ENCODE results near the genes CGAS, COX7A2 and IMPG1.

DNA sequence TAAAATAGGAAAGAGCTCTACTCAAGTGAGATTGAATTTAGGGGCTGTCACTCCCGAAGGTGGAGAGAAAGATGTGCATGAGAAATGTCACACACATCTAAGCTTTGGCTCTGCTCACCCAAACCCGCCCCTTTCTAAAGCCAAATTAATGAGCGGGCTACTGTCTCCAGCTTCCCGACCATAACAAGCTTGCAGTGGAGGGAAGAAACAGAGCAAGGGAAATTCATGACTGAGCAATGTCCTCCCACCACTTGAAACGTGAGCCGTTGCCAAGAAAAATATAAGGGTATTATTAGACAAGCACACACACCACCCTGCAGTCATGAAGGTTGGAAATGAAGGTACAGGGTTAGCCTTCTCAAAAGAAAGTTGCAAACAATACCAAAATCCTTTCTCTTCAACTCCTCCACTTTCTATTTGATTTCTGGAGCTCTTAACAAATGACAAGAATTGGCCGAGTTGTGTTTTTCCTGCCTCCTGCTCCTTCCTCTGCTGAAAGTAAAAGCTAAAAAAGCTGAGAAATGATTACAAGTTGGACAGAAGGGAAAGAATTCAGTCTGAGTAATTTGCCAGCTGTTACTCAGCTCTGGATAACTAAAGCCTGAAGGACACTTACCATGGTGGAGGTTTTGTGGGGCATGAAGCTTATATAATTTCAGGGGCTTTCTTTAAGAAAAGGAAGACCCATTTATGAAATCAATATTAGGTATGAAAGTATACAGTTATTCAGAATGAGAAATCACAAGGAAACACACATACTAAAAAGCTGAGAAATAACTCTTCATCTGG is 151.1 kb upstream of the B3GAT2 start:
- RRBS, result no CpG with 5 or more reads among the region's 7 CpGs

DNA sequence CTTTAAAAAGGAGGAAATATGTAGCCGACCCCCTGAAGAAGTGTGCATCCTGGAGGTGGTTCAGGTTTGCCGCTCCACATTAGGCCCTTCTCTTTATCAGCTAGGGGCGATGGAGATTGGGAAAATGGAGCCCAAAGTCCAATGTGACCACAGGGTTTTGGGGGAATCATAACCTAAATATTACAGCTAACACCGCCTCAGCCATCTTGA is 1.2 kb downstream of the OGFRL1 start:
- RRBS, result no CpG with 5 or more reads among the region's 4 CpGs

GRCh38 chr6:71324202-71324556 is 35.6 kb downstream of the OGFRL1 start:
- RRBS, result no CpG with 5 or more reads among the region's 4 CpGs

- RRBS, result 100% methylated on average over 1 of the region's 31 CpGs
Observed at GRCh38 chr6:72620047-72620968, 1.6 kb upstream of the KCNQ5 start.

DNA sequence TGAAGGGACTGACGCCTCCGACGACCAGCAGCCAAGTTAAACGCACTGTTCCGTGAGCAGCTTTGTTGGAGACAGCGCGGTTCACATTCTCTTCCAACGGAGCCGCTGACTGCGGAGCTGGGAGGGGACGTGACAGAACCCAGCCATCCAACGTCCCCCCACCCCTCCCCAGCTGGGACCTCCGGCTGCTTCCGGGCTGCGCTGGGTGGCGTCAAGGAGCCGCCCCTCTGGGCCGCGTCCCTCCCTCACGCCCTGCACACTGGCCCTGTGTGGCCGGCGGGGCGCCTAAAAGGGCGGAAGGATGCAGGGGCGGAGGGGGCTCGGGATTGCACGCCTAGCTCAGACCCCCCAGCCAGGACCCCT is 36.3 kb upstream of the KHDC1 start:
- RRBS, result no CpG with 5 or more reads among the region's 27 CpGs

DNA sequence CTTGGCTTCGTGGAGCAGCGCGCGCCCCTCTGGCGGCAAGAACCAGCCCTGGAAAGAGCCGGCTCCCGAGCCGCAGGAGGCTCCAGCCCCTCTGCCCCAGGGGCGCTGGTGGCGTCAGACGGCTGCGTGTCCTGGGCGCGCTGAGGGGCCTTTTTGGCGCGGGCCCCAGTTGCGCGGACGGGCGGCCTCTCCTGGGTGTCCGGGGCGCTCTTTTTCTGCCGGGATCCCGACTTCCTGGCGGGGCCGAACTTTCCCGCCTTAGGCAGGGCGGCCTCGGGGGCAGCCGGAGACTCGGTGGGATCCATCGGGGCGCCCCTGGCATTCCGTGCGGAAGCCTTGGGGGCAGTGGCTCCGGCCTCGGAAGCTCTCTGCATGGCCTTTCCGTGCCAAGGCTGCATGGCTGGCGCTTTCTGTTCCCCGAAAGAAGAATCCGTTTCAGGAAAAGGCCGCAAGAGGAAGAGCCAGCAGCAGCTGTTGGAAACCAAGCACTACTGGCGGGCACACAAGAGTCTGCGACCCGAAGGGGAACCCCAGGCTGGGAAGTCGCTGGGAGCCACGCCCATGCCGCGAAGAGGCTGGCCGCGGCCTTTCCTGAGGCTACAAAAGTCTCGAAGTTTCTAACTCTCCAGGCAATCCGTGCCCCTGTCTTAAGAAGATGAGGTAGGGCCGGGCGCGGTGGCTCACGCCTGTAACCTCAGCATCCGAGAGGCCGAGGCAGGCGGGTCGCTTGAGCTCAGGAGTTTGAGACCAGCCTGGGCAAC is at the start of gene CGAS:
Gene CGAS, minus strand, starts transcription at position 514 of the 761 bp plus-strand sequence.
- RRBS, result 79% methylated on average over 20 of the region's 61 CpGs

DNA sequence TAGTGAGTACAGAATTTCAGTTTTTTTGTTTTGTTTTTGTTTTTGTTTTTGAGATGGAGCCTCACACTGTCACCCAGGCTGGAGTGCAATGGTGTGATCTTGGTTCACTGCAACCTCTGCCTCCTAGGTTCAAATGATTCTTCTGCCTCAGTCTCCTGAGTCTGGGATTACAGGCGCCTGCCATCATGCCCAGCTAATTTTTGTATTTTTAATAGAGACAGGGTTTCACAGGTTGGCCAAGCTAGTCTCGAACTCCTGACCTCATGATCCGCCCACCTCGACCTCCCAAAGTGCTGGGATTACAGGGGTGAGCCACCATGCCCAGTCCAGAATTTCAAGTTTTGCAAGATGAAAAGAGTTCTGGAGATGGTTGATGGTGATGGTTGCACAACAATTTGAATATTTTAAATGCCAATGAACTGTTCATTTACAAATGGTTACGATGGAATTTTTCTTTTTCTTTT is 15.3 kb downstream of the EEF1A1 start:
- RRBS, result no CpG with 5 or more reads among the region's 5 CpGs

- RRBS, result no CpG with 5 or more reads among the region's 4 CpGs
Observed at GRCh38 chr6:73704745-73705203, 8.8 kb downstream of the CD109 start.

GRCh38 chr6:75180832-75181292 is 25.0 kb downstream of the COL12A1 start:
- RRBS, result no CpG with 5 or more reads among the region's 5 CpGs

GRCh38 chr6:75243107-75244229 is at the start of gene COX7A2:
Gene COX7A2, minus strand, starts transcription at chr6:75243801.
- RRBS, result under 1% methylated on average over 9 of the region's 47 CpGs

GRCh38 chr6:75253562-75254634 is 10.3 kb upstream of the COX7A2 start:
- RRBS, result no CpG with 5 or more reads among the region's 7 CpGs

GRCh38 chr6:75331719-75332191 is 47.2 kb upstream of the TMEM30A start:
- RRBS, result no CpG with 5 or more reads among the region's 3 CpGs

DNA sequence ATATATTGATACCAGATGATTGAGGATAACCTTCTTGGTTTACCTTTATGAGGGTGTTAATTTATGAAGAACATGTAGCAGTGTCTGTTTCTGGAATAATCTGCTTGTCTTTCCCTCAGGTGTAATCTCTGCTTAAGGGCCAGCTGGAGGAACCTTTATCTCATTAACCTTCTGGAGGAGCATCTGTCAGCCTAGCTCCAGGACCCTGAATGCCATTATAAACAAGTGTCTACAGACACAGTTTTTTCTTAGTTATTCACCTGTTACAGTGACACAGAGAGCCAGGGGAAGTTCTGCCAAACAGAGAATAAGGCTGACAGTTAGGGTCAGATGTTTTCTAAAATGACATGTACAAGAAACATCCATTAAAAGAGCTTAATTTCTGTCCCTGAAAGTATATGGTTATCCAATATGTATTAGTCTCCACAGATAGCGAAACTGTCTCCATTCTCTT is at the start of gene IMPG1:
Gene IMPG1, minus strand, starts transcription at position 86 of the 454 bp plus-strand sequence.
- RRBS, result no CpG with 5 or more reads among the region's 1 CpG

DNA sequence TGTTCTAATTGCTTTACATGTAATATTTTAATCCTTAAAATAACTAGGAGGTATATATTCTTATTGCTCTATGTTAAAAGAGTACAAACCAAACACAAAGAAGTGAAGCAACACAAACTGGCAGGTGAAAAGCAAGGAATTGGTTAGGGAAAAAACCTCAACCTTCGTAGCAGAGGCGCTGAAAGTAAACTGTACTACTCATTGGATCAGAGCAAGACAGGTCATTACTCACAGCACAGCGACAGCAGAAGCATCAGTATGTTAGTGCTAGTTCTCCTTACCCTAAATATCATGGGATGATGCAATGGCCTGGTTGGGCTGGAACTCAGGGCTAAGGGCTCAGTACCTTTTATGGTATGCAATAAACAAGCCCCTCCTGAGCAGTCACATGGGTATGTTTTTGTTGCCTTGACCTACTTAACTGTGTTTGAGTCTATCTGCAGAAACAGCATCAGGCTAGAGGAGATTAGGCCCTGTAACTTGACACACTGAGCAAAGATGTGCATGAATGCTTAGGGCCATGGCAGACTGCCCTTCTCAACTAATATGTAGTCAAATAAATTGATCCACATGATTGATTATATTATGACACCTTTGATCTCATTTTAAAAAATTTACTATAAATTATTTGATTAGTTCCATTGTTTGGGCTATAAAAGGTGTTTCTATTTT is 369.4 kb upstream of the IMPG1 start:
- RRBS, result no CpG with 5 or more reads among the region's 3 CpGs

- RRBS, result no CpG with 5 or more reads among the region's 14 CpGs
Observed at GRCh38 chr6:76876144-76876730, 587.1 kb downstream of the HTR1B start.

DNA sequence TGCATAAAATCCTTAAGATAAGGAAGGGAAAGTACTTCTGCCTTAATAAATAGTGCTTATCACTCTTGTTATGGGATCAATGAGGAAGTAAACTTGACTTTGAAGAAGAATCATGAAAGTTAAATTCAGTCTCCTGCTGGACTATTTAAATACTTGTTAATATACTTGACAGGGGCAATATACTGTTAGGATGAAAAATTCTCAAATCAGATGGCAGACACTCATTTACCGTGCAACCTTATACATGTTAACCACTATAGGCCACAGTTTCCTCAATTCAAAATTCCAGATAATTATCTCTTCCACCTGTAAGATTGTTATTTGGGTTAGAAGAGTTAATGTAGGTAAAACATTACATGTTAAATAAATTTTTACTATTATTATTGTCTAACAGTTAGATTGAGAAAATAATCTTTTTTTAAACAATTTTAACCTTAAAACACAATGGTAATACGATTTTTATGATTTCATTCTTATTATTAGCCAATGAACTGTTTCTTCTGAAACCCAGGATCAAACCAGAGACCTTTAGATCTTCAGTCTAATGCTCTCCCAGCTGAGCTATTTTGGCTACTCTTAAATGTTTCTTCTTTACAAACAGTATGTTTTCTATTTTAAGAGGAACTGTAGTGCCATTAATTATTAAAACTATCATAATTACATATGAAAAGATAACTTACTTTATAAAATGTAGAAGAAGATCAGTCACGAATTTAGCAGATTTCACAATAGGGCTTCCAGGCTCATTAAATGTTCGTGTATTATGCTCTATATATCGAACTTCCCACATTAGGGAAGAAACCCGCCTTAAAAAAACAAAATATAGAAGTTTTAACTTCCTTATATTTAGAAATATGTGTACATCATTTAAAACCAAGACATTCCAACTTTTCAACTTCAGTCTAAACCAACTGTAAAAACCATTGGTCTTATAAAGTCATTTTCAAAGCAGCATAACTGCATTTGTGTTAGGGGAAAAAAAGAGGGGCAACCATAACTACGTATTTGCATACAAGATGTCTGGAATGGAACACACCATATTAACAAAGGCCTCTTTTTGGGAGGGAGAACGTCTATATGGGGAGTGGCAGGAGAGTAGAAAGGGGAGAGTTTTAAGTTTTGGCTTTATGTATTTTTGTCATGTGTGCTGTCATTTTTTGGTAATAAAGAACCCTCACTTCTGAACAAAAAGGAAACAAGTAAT is 90.8 kb downstream of the IRAK1BP1 start:
- RRBS, result no CpG with 5 or more reads among the region's 8 CpGs

- RRBS, result no CpG with 5 or more reads among the region's 5 CpGs
Observed at GRCh38 chr6:79578082-79578825, 41.0 kb upstream of the LCA5 start.

- RRBS, result 1% methylated on average over 6 of the region's 51 CpGs
Observed at GRCh38 chr6:79631383-79632254, 490 bp downstream of the SH3BGRL2 start.

DNA sequence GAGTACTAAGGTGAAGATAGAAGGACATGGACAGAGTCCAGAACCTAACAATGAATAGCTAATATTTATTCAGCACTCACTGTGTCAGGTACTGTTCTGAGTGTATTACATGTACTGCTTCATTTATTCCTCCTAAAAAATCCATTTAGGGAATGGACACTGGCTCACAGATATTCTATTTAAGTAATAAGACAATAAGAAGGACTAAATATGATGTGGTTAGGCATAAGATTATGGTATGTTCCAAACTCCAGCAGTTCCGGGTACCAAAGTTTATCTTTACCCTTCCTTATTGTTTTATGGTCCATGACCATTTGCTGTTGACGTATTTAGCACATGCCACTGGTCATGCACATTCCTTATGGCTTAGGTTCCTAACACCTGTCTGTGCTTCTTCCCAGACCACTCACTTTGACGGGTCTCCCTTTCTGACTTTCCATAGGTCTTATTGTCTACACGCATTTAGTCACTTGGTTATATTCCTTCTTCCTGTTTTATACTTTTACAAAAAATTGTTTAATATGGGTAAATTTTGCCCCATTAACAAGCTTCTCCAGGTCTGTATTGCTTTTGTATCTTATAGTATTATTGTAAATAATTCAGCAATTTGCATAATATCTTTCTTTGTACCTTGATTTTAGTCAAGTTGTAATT is 20.5 kb downstream of the BCKDHB start:
- RRBS, result no CpG with 5 or more reads among the region's 4 CpGs

DNA sequence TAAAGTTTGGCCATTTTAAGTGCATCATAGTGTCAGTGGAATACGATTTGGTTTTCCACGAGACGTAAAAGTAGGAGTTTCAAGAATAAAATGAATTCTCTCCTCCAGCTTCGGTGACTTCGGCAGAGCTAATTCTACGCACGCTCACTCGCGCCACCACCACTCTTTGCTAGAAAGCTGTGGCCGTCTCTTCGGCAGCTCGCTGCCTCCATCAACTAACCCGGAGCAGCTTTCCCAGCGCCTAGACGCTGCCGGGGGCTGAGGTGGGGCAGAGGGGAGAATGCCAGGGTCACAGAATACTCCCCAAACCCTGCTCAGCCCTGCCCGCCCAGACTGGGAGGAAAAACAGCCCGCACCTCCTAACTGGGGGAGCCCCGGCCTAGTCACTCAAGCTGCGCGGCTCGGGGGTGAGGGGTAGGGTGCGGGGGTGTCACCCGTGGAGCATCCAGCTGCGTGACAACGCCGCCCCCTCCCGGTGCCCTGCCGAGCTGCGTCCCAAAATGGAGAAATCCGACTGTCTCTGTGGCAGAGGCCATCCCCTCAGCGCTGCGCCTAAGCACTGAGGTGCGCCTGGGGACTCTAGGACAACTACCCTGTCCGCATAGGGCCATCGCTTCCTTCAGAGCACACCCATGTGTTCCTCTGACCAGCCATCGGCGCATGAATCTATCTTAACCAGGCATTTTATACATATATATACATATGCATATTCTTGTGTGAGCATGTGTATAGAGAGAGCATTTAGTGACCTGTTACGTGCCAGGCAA is 1.3 kb upstream of the TENT5A start:
- RRBS, result 1% methylated on average over 10 of the region's 39 CpGs

Data from T47D (cell line).